Neural crest cell (in vitro differentiated cells): ENCODE results near the genes POLD1, SHANK1, KLK4, KLK11, KLK12, CTU1 and SIGLECL1.

DNA sequence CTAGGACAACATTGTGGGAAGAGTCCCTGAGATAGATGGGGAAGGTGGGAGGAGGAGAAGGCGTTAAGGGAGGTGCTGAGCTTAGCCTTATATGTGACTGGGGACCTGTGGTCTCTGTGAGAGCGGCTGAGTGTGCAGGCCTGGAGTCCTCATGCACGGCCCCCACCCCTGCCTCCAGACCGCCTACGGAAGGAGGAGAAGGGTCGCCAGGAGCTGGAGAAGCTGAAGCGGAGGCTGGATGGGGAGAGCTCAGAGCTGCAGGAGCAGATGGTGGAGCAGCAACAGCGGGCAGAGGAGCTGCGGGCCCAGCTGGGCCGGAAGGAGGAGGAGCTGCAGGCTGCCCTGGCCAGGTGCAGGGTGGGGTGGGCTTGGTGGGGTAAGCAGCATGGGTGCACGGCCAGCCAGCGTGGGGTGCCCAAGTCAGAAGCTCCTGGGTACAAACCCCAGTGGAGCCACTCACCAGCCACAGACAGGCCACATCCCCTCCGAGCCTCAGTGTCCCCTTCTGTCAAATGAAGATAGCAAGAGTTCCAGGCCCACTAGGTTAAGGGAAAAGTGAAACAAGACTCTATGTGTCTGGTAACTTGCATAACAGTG is 56.7 kb downstream of the KCNC3 start:
- PRO-cap, result no peak

DNA sequence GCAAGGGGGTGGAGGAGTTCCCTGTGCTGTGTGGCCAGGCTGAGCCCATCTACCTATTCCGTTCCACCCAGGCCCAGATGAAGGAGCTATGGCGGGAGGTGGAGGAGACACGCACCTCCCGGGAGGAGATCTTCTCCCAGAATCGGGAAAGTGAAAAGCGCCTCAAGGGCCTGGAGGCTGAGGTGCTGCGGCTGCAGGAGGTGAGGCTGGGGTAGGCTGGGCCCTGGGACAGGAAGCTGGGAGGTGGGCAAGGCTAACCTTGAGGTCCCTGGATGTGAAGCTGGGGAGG is 37.0 kb downstream of the KCNC3 start:
- PRO-cap, result no peak

- PRO-cap, result no peak
Observed at GRCh38 chr19:50374598-50374893, 1.7 kb upstream of the NR1H2 start.

DNA sequence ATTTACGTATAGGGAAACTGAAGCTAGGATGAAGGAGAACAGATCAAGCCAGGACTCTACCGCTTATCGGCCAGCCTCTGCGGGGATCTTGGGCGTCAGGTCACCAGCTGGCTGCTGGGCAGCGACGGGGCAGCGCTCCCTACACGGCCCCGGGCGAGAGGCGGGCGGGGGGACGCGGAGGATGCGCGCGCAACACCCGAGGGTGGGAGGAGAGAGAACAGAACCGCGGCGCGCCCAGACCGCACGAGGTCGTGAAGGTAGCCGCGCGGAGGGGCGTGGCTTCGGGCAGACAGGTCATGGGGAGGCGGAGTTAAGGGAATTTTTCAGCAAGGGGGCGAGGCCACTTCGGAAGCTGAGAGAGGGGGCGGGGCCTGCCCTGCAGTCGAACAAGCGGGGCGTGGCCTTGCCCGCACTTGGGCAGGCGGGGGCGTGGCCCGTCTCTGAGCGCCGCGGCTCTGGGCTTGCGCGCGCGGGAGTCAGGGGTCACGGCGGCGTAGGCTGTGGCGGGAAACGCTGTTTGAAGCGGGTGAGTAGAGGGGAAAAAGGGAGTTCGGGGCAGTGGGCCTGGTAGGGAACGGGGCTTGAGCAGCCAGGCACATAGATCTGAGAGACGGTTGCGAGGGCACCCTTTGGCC is at the start of gene POLD1:
TSS of gene POLD1 (plus strand) at position 483 of the 635 bp plus-strand sequence.
- PRO-cap, result bidirectional peak, plus-strand start at position 548 of the sequence, minus-strand start at position 166 of the sequence

GRCh38 chr19:50415016-50415522 is 3.7 kb upstream of the SPIB start:
- PRO-cap, result no peak

- PRO-cap, result no peak
Observed at GRCh38 chr19:50482016-50483505, 5.9 kb upstream of the GARIN5A start.

DNA sequence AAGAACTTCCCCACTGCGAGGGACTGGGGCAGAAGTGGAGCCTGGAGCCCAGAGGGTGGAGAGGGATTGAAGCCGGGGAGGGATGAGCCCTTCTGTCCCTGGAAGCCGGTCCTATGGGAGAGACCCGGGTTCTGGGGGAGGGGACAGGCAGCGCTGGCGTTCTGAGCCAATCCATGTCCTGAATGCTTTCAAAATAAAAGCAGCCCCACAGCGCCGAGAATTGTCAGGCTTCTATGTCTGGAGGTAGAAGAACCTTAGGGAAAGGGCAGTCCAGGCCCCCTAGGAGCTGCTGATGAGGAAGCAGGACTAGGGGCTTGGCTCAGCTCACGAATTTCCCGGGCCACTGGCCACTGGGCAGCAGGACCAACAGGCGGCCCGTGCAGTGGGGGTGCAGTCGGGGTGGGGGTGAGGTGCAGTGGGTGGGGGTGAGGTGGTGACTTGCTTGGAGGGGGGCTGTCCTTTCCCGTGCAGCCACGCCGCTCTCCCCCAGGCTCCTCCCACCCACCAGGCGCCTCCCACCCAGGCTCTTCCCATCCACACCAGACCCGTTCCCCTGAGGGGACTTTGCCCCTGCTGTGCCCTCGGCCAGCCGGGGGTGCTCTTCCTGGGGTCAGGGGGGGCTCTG is 12.3 kb downstream of the LRRC4B start:
- PRO-cap, result no peak

- PRO-cap, result unidirectional peak, minus-strand start at chr19:50719779
Observed at GRCh38 chr19:50719547-50719929, at the start of gene SHANK1. SHANK1 (minus strand) TSS chr19:50719802.

DNA sequence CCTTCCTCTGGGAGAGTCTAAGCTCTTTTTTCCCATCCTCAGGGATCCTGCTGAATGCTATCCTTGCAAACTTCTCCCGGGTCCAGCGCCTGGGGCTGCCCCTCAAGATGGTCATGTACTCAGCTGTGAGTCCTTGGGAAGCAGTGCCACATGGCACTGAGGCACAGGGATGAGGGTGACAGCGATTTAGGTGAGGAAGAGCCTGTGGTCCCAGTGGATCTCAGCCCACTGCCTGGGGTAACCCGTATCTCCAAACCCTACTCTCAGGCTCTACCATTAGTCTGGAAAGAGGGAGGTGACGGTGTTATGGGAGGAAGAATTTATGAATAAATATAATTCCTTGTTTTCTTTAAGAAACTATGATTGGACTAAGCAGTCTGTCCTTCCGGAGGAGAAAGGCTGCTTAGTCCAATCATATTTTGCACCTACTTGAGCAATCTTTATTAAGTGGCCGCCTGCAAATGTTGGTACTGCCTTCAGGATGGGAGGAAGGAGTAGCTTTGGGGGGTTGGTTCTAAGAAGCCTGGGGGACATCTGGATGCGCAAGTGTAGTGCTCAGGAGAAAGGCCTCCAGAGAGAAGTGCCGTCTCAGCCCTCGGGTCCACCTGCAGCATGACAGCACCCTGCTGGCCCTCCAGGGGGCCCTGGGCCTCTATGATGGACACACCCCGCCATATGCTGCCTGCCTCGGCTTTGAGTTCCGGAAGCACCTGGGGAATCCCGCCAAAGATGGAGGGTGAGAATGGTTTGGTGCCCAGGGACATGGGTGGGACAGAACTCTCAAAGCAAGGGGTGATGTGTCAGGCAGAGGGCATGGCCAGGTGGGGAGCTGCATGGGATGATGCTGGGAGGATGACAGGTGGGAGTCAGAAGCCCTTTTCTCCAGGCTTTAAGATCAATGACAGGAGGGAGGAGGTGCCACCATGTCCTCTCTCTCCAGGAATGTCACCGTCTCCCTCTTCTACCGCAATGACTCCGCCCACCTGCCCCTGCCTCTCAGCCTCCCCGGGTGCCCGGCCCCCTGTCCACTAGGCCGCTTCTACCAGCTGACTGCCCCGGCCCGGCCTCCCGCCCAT is 4.0 kb downstream of the ACP4 start:
- PRO-cap, result unidirectional peak, minus-strand start at position 190 of the sequence

DNA sequence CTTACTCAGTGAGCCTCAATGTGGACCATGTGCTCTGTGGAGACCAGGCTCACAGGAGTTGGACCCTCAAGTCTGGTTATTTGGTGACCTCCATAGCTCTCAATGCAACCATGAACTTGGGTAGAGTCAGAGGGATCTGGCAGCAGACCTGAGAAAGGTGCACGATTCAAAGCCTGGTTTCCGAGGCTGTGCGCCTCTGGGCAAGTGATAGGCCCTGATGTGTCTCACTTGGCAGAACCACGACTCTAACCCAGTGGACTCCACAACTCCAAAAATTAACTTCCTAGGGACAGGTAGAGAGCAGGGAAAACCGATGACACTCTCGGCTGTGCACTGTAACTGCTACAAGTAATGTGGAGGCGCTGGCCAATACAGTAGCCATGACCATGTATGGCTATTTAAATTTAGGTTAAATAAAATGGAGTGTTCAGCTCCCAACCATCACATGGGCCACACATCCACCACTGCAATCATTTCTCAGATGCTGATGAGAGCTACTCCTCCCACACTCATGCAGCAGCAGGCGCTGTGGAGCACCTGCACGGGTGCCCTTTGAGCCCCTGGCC is 5.7 kb downstream of the ACP4 start:
- PRO-cap, result no peak

DNA sequence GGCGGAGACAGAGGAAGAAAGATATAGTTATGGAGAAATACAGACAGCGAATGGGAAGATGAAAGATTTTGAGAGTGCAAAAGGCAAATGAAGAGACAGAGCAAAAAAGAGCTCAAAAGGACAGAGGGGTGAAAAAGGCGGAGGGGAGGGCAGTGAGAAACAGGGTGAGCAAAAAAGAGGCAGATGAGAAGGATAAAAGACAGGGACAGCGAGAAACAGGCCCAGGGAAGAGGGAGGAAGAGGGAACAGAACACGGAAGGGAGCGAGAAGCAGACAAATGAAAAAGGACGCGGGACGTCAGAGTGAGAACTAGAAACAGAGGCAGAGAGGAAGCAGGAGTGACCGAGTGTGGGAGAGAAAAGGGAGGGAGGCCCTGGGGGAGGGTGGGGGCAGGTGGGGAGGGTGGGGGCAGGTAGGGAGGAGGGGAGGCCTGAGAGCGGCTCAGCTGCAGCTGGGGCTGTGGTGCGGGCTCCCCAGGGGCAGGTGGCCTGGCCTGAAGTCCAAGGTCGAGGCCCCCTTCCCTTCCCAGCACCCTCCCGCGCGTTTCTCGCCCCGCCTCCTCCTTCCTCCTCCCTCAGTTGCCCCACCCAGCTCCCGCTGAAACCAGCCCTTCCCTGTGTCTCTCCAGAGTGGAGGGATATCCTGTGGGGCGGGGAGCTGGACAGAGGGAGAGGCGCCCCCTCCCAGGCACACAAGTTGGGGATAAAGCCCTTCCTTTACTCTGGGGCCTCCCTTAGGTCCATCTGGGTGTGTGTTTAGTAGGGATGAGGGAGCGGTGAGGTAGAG is 2.8 kb downstream of the KLK1 start:
- PRO-cap, result no peak

DNA sequence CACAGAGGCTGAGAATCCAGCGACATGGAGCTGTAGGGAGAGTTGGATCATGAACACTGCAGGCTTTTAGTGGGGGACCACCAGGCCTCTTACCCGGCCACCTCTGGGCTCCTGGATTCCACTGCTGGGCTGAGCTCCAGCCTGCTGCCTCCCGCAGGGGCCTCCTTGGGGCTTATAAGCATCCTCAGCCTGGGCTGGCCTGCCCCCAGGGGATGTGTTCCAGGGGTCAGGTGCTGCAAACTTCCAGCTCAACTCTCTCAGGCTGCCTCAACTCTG is at the start of gene KLK4:
TSS of gene KLK4 (minus strand) at position 150 of the 276 bp plus-strand sequence.
- PRO-cap, result no peak

- PRO-cap, result no peak
Observed at GRCh38 chr19:50968047-50969056, 1.0 kb downstream of the KLK6 start.

DNA sequence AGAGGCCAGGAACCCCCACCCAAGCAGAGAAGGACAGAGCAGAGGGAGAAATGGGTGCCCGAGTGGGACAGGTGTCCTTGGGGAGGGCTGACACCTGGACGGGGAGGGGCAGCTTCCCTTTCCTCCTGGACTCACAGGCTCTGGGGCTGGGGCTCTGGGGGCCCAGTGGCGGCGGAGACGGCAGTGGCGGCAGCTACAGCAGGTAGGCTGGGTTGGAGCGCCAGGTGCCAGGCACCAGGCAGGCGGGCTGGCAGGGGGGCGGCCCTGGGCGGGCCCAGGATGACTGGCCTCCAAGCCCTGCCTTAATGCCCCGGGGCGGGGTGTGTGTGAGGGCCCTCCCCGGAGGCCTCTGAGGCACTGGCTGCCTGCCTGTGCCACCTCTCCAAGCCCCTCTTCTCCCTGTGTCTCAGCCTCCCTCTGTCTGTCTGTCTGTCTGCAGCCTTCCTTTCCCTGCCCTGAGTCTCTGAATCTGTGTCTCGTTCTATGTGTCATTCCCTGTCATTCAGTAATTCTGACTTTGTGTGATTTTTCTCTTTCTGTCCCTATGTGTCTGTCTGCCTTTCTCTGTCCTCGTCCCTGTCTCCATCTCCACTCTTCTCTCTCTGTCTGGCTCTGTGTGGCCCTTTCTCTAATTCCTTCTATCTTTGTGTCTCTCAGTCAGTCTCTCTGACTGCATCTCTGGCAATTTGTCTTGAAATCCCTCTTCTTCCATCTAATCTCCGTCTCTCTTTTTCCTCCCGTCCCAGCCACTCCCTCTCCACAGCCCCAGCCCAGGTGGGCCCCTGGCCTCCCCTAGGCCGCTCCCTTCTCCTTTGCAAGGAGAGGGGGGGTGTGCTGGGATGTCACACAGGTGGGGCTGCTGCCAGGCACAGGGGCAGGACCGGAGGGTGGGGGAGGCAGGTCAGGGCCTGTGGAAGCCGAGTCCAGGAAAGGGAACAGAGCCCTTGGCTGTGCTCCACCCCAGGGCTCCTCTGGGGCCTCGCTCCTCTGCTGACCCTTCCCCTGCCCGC is at the start of gene KLK11:
TSS of gene KLK11 (minus strand) at position 214 of the 1,010 bp plus-strand sequence.
- PRO-cap, result no peak

- PRO-cap, result no peak
Observed at GRCh38 chr19:51027413-51028377, 1.3 kb upstream of the KLK11 start.

DNA sequence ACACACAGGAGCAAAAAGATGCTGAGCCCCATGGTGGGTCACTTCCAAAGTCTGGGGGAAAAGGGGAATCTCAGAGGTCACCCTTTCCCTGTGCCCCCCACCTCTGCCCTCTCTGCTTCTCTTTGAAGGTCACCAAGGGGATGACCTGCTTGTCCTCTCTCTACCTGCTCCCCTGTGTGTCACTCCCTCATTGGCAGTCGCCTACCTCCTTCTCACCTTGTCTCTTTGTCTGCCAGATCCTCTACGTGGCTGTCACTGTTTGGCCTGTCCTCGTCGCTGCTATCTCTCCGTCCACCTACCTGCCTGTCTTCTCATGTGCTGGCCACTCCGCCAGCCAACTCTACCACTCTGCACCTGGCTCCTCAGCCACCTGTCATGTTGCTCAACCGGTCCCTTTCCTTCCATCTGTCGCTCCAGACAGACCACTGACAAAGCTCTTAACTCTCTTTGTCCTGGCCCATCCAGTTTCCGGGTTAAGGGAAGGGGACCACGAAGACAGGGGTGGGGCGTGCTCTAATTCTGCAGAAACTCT is at the start of gene KLK12:
TSS of gene KLK12 (minus strand) at position 413 of the 532 bp plus-strand sequence.
- PRO-cap, result no peak

GRCh38 chr19:51069192-51069682 is 4.3 kb upstream of the KLK13 start:
- PRO-cap, result no peak

GRCh38 chr19:51108242-51108962 is at the start of gene CTU1:
CTU1 (minus strand) TSS chr19:51108409.
- PRO-cap, result unidirectional peak, minus-strand start at chr19:51108409

DNA sequence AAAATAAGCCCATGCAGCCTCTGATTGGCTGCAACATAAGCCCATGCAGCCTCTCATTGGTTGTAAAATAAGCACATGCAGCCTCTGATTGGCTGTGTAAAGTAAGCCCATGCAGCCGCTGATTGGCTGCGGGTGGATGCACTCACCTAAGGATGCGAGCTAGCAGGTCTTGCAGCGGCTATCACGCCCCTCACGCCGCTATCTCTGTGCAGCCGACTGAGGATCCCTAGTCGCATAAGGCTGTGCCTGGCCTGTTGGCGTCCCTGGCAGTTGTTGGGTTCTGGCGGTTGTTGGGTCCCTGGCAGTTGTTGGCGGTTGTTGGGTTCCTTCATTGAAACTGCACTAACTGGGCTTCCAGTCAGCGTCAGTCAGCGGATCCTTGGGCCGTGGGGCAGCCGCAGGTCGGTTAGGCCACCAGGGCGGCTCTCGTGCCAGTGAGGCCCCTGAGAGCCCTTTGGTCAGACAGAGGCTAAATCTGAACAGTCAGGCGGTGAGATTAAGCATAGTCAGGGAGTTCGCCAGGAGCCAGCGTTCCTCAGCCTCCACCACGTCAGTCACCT is at the start of gene SIGLECL1:
TSS of gene SIGLECL1 (plus strand) at position 139 of the 560 bp plus-strand sequence.
- PRO-cap, result no peak

DNA sequence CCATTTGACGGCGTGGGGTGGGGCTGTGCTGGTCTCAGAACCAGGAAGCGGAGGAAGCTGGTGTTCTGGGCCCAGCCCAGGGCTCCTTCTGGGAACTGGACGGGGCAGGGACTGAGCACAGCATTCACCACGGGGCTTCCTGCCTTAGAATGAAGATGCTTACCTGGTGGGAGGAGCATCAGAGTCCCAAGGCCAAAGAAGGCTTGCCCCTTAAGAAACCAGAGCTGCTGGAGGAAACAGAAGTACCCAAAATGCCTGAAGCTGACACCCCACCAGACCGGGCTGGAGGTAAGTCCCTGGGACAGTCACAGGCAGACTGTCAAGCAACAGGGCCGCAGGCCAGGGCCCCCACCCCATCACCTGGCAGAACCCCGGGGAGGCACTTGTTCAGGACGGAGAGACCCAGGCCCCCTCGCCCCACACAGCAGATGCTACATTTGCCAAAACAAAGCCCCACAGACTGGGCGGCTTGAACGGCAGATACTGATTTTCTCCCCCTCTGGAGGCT is 17.8 kb upstream of the IGLON5 start:
- PRO-cap, result no peak